Measurements from ENCODE around the genes SSTR1 and SEC23A.

DNA sequence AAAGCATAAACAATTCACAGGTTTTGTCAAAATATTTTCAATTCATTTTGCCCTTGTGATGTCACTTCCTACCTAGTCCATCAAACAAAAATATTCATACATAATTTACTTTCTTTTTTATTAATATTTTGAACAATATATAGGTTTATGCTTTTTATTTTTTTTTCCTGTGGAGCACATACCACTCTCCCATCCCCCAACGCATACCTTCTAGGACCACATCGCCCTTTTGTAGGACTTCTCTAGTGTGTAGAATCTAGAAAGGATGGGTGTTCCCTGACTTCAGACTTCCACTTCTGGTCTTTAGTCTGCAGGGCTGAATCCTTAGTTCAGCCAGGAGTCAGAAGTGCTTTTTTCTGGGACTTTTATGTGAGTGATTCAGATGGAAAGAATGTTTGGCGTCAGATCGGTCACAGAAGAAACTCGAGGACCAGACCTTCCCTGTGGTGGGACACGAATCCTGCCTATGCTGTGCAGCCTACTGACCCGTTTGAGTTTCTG, 165.5 kb upstream of the SSTR1 start:
- PRO-cap = no peak

DNA sequence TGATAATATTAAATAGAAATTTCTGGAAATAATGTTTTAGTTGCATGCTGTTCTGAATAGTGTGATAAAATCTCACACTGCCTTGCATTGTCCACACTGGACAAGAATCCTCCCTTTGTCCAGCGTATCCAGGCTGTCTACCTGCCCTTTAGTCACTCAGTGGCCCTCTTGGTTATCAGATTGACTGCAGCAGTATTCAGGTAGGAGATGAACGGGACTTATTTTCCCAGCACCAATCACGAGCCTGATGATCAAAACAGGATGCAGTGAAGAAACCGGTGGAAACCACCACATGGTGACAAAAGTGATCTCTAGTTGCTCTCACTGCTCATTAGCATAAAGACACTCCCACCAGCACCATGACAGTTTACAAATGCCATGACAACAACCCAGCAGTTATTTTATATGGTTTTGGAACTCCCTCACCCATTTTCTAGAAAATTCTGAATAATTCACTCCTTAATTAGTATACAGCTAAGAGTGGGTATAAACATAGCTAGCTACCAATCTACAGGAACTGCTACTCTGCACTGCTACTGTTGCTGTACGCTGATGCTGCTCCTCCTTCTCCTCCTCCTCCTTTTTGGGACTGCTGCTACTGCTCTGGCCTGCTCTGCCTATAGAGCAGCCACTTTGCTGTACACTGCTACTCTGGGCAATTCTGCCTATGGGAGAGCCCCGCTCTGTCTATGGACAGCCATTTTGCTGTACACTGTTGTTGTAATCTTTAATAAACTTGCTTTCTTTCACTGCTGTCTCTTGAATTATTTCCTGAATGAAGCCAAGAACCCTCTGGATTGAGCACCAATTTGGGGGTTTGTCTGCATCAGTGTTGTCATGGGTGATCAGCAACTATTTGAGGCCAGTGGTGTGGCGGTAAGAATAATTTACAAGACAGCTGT, 142.5 kb upstream of the SSTR1 start:
- PRO-cap = no peak

GRCh38 chr14:38207683-38208395, at the start of gene SSTR1:
Gene SSTR1, plus strand, starts transcription at chr14:38207904.
- PRO-cap = no peak

GRCh38 chr14:38208396-38208803, 696 bp downstream of the SSTR1 start:
- PRO-cap = no peak

GRCh38 chr14:38880878-38881288, 222.2 kb downstream of the SEC23A start:
- PRO-cap = no peak

- PRO-cap = no peak
Observed at GRCh38 chr14:39016868-39017899, 85.9 kb downstream of the SEC23A start.

GRCh38 chr14:39029683-39030788, 73.0 kb downstream of the SEC23A start:
- PRO-cap = unidirectional peak, minus-strand start at chr14:39030033

GRCh38 chr14:39097074-39097607, 5.9 kb downstream of the SEC23A start:
- PRO-cap = no peak

DNA sequence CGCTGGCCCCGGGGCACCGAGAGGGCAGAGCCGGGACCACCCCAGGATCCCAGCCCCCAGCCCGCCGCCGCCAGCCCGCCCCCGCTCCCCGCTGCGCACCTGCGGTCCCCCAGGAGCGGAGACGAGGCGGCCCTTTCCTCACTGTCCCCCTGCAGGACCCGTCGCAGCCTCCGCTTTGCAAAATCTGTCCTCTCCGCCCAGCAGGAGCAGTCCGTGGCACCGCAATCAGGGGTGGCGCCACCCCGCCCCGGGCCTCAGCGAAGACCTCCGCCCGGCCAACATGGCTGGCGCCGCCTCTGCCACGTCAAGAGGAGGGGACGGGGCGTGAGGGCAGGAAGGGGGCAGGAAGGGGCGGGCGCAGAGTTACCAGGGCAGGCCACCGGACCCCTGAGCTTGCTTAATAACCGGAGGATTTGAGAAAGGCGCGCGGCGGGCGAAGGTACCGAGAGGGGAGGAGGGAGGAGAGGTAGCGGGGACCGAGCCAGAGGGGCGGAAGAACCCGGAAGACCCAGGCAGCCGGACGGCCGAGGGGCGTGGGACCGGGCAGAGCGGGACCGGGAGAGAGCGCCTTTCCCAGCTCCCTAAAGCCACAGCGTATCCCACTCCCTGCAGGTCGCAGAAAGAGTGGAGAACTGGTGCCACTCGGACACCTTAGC, at the start of gene SEC23A:
Gene SEC23A, minus strand, starts transcription at position 303 of the 656 bp plus-strand sequence.
- PRO-cap = bidirectional peak, plus-strand start at position 400 of the sequence, minus-strand start at position 303 of the sequence

DNA sequence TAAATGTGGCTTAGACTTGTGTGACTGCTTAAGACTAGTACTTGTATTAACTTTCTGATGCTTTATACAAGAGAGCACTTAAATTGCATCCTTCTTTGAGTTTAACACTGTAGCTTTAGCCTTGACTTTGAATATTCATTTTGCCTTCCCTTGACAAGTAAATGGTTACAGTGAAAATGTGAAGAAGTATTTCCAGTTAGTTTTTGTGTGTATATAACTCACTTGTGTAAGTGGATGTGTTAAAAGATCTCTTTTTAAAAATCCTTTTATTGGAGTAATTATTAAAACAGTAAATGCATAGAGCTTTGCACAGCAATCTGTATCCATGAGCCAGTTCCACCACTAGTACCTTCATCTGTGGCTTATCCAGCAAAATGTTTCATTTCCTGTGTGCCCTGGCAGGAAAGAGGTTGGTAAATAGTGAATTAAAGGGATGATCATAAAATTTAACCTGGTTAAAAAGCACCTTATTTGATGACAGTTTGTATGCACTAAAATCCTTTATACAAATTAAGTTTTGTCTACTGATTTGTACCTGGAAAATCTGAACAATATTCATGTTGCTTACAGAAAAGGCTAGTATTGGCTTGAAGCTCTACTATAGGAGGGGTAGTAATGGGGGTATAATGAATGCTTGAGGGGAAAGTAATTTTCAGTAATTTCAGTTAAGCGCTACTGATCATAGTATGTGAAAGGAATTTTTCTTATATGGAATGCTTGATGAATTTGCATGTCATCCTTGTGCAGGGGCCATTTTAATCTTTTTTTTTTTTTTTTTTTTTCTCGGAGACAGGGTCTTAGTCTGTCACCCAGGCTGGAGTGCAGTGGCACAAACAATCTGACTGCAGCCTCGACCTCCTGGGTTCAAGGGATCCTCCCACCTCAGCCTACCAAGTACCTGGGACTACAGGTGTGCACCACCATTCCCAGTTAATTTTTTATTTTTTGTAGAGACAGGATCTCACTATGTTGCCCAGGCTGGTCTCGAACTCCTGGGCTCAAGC, 8.2 kb downstream of the PNN start:
- PRO-cap = no peak

- PRO-cap = no peak
Observed at GRCh38 chr14:39276860-39277252, 43.1 kb downstream of the MIA2 start.

- PRO-cap = no peak
Observed at GRCh38 chr14:40326011-40326544, 893.8 kb upstream of the FBXO33 start.

GRCh38 chr14:40445849-40446228, 1013.6 kb upstream of the FBXO33 start:
- PRO-cap = no peak

GRCh38 chr14:40740960-40741249, 865.8 kb upstream of the LRFN5 start:
- PRO-cap = no peak

GRCh38 chr14:42028791-42029025, 422.0 kb downstream of the LRFN5 start:
- PRO-cap = no peak

GRCh38 chr14:45134565-45135254, 429 bp upstream of the FKBP3 start:
- PRO-cap = bidirectional peak, plus-strand start at chr14:45134645, minus-strand start at chr14:45134478

- PRO-cap = no peak
Observed at GRCh38 chr14:48260253-48261217, 585.1 kb upstream of the MDGA2 start.

- PRO-cap = no peak
Observed at GRCh38 chr14:49619619-49620484, 574 bp downstream of the RPL36AL start.

GRCh38 chr14:49621450-49622064, 958 bp downstream of the MGAT2 start:
- PRO-cap = no peak

DNA sequence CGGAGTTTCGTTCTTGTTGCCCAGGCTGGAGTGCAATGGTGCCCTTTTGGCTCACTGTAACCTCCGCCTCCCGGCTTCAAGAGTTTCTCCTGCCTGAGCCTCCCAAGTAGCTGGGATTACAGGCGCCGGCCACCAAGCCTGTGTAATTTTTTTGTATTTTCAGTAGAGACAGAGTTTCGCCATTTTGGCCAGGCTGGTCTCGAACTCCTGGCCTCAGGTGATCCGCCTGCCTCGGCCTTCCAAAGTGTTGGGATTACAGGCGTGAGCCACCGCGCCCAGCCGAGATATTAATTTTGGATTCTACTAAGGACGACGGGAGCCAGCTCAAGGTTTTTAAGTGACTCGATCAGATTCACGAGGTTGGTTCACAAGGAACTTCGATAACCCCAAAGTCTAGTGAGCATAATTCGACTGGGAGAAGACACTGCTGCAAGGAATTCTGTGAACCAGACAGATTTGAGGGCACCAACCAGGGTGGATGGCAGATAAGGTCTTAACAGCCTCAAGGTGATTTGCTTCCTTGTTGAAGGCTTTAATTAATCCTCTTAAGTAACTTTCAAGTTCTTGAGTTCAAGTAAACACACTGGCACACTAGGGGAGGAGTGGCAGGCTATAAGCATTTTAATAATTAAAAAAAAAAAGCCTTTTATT, 1.2 kb upstream of the KLHDC2 start:
- PRO-cap = no peak